ENCODE measurements around a stretch of chr7.

GRCh38 chr7:20299841-20300486, 30.7 kb upstream of the ITGB8 start:
- PRO-cap: no peak

GRCh38 chr7:20304118-20304824, 26.4 kb upstream of the ITGB8 start:
- PRO-cap: no peak

DNA sequence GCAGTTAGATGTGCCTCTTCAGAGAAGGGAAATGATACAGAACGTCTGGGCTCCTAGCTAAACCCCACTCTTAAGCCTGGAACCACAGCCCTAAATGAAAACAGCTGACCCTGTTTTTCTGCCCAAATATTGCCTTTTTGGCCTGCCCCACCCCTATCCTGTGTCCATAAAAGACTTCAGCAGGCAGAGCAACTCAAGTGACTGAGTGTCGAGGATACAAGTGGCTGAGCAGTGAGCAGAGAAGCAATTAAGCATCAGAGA, 111.5 kb downstream of the ITGB8 start:
- PRO-cap: no peak

DNA sequence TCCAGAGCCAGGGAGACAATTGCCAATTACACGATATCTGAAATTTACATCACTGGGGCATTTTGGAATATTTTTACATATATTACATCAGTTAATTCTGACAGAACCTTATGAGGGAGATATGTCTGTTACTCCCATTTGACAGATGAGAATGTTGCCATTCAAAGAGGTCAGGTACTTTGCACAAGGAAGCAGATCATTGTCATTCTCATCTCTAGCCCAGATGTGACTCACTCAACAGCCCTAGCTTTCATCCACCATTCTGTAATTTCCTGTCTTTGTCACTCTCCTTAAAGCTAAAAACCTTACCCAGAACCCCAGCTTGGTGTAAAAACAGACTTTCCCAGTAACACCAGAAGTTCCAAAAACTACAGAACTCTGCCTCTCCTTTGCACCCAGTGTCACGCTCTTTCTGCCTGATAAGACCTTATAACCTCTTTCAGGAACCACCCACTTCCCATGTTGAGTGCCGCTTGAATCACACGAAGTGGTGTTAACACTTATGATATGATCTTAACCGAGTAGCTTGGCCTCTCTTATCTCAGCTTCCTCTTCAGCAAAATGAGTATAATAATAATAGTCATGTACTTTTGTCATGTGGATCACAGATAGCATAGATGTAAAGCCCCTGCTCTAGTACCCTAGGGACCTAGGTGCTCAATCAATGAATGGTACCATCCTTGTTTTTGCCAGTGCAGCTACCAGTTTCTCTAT, 89.1 kb upstream of the SP4 start:
- PRO-cap: no peak

DNA sequence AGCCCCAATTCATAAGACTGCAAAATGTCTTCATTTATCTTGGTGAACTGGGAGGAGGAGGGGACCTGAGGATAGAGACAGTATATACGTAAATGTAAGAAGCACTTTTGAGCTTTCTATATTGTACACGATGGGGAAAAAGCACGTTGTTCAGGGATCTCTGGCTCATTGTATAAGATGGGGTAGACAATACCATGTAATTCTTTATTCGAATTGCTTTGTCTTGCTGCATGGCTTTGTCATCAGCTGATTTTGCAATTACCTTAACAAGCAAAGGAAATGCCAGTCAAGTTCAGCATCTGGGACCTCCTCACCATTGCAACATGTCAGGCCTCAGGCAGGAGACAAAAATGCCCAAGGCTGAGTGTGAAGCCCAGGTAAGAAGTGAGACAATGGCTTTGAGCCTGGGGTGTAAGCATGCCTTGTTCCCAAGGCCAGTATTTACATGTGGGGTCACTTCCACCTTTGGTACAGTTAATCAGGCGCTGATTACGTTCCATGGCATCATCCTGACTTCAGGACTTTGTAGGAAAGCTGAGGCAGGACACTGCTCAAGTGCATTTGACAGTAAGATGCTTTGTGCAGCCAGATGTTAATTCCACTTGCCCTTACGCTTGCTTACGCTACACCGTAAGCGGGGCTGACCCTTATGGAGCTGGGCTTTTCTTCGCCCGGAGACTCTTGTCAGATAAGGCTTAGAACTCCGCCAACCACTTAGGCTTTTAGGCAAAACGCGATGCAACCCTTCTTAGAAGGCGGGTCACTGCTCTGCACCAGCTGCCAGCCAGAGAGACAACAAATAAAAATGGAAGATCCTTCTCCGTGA, 1.5 kb upstream of the SP4 start:
- PRO-cap: no peak

- PRO-cap: no peak
These were observed 678 bp downstream of the SP4 start for GRCh38 chr7:21428551-21428970.

GRCh38 chr7:21898158-21899003, 47.3 kb downstream of the CDCA7L start:
- PRO-cap: no peak

DNA sequence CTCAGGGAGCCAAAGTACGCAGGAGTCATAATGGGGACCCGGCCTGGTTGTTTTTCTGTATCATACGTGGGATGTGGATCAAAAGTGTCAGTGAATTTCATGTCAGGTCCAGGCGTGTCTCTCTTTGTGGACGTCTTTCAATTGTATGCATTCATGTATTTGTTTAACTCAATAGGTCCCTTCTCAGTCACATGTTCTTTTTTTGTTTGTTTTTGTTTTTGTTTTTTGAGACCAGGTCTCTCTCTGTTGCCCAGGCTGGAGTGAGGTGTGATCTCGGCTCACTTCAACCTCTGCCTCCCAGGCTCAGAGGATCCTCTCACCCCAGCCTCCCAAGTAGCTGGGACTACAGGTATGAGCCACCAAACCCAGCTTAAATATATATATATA, 158.7 kb upstream of the CDCA7L start:
- PRO-cap: no peak

DNA sequence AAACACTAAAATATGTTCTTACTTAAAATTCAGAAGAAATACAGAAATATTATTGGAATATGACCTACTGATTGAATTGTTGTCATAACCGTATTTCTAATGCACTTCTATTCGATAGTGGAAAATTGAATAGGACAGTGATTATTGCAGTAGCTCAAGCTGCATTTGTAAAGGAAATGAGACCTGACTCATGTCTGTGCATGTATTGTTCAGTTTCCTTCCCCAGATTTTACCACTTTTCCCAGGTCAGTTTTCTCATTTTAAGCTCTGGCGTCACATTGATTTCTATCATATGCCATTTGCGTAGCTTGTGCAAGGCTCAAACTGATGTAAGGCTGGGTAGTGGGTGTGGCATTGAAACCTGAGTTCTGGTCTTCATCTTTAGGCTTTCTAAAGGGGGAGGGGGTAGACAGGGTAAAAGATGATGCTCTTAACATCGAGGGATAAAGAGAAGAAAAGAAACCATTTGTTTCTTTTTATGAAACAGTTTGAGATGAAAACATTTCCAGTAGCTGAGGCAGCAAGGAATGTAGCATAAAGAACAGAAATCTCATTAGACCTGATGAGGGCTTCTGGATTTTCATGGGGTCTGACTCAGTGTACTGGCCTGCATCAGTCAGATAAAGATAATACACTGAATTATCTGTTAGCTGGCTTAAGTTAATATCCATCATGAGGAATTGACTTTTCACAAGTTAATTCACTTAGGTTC, 182.2 kb upstream of the CDCA7L start:
- PRO-cap: unidirectional peak, plus-strand start at position 354 of the sequence

- PRO-cap: no peak
These were observed 149.1 kb downstream of the RAPGEF5 start for GRCh38 chr7:22207816-22208385.

- PRO-cap: no peak
These were observed 142.9 kb downstream of the RAPGEF5 start for GRCh38 chr7:22213824-22214668.

DNA sequence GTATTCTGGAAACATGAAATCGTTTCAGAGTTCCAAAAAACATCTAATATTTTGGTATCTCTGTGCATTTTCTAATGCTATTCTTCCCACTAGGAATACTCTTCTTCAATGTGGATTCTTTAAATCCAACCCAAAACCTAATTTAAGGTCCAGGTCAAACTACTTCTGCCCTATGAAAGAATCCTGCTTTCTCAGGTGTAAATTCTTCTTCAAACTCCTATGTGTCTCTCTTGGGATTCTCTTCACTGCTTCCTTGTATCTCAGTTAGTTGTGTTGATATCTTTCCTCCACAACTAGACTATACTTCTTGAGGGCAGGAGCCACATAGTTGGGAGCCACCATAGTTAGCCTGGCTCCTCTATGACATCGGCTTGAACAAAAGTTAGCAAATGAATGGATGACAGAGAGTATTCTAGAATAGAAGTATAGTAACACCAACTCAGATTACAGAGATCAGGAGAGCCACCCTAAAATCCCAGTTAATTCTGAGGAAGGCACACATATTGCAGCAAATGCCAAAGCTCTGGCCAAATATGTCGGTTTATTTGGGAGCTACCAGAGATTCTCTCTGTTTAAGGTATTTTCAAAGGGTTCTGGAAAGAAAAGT, 141.6 kb downstream of the RAPGEF5 start:
- PRO-cap: no peak

- PRO-cap: no peak
These were observed 140.6 kb downstream of the RAPGEF5 start for GRCh38 chr7:22216168-22216880.

GRCh38 chr7:22220748-22221459, 136.1 kb downstream of the RAPGEF5 start:
- PRO-cap: no peak

- PRO-cap: no peak
These were observed 55.4 kb downstream of the STEAP1B start for GRCh38 chr7:22444467-22445045.

DNA sequence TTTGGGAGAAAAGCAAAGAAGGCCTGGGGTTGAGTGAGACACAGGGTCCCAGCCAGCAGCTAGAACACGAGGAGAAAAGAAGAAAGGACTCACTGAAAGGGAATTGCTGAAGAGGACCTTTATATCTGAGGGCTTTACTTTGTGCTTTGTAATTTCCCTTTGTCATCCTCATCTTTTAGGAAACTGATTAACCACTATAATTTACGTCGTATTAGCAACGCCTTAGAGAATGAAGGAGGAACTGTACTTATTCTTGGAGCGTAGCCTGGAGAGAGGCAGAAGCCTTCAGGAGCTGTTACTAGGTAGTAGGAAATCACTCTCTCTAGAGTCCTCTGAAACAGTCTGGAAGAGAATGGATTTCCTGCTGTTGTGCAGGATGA, 101.0 kb upstream of the STEAP1B start:
- PRO-cap: no peak

DNA sequence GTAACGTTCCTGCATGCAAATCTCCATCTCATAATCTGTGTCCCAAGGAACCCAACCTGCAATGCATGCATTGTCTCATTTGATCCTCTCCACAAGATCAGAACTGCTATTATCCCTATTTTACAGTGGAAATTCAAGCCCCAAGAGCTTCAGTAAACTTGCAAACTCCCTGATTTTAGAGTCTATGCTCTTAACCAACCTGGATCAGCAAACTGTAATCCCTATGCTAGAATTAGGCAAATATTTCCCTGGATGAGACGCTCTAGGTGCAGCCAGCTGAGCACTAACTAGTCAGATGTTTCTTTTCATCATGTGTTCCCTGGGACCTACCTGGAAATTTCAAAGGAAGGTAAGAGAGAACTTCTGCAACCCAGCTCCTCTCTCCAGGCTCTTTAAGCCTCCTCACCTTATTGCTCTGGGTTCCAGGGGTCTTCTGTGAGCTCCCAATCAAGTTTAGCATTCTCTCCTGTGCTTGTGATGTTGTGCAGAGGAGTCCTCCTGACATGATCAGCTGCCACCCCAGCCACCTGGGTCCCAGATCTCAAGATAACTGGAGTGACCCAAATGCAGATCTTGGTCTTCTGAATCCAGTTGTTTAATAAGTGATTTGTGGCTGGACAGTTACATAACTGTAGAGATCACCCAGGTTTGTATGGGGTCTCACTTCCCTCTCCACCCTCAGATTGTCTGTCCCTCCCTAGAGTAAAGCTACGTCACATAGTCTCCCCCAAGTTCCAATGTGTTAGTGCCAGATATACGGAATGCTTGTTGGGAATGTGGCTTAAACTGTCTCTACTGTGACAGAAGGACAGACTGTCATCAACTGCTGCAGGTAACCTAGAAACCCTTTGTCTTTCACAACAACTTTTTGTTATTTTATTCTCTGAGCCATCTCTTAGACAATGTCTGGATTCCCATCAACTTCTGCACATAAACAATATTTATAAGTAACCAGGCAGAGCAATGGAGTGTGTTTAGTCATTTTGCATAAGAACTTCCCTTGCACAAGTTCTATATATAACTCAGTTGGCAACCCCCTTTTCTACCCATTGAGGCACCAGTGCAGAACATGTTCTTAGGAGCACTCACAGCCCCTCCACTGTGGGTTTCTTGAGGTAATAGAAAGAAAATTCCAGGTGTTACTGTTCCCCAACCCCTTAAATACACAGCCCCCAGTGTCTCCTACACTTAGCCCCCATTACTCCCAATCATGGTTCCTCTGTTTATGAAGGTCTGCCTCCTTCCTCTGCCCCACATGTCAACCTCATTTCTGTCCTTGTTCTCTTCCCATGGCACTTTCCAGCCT, 65.3 kb upstream of the IL6 start:
- PRO-cap: no peak

DNA sequence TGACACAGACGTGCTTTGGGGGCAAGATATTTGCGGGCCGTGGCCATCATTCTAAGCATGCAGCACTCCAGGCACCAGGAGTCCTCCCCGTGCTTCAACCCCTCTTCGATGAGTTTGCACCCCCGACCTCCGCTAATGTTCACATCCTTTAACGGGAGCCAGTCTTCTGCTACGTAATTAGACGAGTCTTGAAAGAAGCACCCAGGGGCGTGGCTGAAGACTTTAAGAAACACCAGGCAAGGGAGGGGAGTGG, 30.9 kb upstream of the TOMM7 start:
- PRO-cap: no peak

DNA sequence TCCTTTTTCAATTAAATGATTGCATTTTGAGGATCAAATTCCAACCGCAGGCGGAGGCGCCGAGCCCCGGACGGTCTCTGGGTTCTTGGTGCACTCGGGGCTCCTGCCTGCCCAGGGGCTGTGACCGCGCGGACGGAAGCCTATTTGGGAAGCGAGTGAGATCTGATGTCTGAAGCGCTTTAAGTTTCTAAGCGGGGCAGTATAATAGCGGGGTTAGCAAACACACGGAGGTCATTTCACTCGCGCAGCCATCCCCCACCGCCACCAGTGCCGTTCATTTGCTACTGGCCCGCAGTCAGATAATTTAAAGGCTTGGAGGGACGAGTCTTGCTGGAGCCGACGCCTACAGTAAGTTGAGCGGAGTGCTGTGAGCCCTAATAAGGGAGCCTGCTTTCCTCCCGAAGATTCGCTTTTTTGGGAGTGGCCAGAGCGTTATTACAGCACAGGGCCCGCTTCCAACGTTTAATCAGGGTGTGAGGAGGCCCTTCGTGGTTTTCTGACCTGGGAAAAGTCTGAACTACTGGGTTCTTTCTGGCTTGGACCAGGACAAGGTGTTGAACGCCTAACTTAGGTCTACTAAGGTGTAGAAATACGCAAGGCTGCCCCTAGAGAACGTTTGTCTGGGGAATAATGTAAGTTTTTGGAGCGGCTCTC, 32.1 kb upstream of the TOMM7 start:
- PRO-cap: unidirectional peak, minus-strand start at position 408 of the sequence; bidirectional peak, plus-strand start at position 465 of the sequence, minus-strand start at position 408 of the sequence

- PRO-cap: no peak
These were observed 4.7 kb upstream of the HYCC1 start for GRCh38 chr7:23018443-23019197.